ENCODE data around the genes CEP295NL and CANT1.

GRCh38 chr17:78718453-78719190, 63.5 kb downstream of the CYTH1 start:
- RRBS: no CpG with 5 or more reads among the region's 10 CpGs

- RRBS: no CpG with 5 or more reads among the region's 7 CpGs
Observed at GRCh38 chr17:78746144-78746654, 35.9 kb downstream of the CYTH1 start.

DNA sequence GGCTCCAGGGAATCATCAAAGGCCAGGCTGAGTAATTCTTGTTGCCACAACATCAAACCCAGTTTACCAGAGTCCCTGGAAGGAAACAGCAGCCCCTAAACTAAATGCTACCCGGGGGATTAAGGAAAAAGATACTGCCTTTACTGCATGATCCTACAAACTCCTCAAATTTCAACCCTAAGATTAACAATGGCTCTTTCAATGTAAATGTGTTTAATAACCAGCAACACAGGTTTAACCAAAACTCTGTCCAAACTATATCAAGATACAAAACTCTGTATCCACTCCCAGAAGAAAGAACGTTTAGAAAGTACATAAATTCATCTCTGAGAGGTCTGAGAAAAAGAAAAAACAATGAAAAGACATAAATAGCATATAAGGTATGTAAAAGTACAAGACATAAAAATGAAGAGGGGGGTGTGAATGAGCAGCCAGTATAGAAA, 15.6 kb downstream of the CYTH1 start:
- RRBS: no CpG with 5 or more reads among the region's 2 CpGs

GRCh38 chr17:78768889-78769322, 13.2 kb downstream of the CYTH1 start:
- RRBS: no CpG with 5 or more reads among the region's 3 CpGs

GRCh38 chr17:78795924-78796485, 13.9 kb upstream of the CYTH1 start:
- RRBS: no CpG with 5 or more reads among the region's 13 CpGs

DNA sequence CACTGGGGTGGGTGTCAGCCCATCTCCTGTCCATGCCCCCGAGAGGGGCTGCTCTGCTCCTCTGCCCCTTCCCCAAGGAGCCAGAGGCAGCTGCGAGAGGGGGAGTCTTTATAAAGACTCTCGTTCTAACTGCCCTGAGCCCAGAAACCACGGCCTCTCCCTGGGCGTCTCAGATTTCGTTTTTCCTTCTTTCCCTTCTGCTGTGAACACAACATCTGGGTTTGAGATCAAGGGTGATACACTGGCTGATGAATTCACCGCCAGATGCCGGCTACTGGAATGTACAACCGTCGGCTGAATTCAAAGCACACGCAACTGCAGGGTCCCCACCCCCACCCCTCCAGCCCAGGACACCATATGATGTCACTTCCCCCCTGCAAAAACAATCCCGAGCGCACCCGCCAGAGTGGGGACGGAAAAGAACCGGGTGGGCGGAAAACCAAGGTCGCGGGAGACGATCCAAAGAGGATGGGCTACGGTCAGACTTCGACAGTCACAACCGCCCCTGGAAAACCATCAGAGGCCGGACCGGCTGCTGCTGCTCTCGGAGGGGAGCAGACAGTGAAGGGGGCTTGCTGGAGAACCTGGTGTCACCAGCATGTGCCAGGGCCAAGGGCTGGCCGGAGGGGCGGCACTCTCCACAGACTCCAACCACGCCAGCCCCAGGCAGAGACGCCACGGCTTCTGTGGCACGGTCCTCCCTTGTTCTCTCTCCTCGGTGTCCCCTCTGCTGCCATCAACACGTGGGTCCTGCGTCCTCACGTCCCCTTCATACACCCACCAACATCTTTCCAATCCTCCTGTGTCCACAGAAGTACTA, 23.3 kb downstream of the CEP295NL start:
- RRBS: no CpG with 5 or more reads among the region's 36 CpGs

- RRBS: no CpG with 5 or more reads among the region's 6 CpGs
Observed at GRCh38 chr17:78898395-78898693, 4.7 kb downstream of the CEP295NL start.

DNA sequence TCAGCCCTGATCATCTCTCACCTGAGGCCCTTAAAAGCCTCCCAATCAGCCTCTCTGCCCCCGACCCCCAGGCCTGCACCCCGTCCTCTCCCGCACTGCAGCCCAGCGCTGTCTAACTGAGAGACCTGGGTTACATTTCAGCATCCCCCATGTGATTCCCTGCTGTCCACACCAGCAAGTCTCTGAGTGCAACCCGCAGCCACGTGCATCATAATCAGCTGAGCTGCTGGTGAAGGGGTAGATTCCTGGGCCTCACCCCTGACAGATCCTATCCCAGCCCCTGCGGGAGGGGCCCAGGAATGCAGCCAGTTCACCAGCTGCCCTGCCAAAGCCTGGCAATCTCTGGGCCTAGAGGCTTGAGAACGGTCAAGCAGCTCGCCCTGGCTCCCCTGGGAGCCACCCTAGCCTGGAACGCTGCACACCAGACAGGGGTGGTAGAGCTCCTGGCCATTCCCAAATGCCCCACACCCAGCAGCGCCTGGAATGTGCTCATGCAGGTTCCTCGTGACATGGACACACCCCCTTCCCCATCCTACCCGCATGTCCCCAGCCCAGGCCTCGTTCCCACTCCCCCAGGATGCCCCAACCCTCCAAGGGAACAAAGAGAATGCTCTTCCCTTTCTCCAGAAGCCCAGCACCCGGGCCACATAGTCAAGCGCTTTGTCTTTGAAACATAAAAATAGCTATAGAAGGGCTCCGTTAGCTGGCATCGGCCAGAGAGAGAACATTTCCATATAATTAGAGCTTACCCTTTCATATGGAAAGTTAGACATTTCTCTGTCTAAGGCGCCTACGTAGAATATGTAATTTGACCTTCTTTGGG, 3.6 kb downstream of the CEP295NL start:
- RRBS: no CpG with 5 or more reads among the region's 20 CpGs

DNA sequence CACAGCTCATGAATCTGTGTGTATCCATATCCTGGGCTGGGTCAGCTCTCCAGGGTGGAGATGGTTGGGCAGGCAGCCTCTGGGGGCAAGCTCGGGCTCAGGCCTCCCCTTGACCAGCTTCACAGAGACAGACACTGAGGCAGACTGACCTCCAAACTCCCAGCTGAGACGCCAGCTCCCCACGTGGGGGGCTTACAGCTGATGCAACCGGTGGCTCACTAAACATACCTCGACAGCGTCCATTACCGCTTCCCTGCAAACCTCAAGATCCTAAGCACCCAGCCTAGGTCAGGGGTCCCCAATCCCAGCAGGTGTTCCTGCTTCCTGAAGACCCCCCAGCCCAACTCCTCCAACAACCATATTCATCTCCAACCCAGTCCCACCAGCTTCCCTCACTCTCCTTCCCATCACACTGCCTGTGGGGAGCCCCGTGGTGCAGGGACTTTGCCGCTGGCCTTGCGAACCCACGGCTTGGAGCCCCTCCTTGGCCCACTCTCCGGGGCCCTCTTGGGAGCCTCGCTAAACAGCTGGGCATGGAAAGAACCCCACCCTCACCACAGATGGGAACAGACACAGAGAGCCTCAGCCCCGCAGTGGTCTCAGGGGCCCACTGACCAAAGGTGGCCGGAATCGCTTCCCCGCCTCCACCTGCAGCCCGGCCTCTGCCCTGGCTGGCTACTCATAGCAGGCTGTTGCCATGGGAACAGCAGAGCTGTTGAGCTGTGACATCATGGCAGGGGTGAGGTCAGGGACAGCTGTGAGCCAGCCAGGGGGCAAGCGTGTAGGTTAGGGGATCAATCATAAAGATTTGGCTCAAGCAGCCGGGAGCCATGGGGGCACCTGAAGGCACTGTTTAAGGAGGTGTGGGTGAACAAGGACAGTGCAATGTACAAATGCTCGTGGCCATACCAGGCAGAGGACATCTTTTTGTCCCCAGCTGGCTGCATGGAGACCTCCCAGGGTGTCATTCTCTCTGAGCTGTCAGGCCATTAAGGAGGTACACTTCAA, at the start of gene CEP295NL:
Gene CEP295NL (minus strand): TSS at position 683 of the 1,008 bp plus-strand sequence.
- RRBS: no CpG with 5 or more reads among the region's 21 CpGs

DNA sequence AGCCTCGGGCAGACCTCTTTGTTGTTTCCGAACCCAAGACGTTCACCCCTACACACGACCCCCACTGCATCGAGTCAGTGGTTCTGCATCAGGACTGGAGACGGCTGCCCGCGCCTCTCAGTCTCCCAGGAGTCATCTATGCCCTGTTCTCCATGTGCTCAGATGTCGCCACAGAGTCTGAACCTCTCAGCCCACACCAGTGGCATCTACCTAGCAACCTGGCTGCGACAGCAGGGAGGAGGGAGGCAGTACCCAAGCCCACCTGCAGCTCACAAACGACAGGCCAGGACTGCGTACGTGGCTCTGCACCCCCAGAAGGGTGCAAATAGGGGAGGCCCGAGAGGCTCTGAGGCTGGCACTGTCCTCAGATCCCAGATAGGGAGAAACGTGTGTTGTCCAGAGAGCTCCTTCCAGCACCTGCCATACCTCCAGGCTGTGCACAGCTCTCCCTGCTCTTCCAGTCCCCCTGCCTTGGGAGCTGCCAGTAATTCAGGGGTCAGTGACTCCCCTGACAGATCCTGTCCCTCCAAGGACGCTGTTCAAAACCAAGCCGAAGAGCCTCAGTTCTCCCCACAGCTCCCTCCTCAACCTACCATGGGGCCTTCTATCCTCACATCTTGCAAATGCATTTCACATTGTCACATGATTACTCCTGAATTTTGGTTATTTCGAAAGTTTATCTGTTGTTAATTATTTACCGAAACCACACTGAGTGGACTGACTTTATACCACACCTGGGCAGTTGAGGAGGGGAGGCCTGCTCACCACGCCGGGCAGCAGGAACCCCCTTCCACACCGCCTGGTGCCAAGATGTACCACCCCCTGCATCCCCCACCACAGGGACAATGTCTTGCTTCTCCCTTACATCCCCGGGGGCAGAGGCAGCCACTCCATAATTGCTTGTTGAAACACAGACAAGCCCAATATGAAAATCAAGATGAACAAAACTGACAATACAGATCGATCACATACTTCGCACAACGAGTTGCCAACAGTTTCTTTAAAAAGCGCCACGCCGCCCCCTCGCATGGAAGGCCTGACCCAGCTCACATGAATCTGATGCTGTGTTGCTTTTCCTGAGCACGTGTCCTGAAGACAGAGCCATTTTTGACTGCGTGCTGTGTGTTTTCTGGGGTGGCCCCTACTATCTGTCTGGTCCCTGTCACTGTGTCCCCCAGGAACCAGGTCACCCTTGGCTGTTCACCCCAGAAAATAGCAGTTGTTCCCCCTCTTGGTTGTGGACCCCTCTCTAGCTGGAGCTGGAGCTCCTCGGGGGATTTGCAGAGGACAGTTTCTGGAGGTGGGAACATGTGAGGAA, 4.7 kb downstream of the TIMP2 start:
- RRBS: no CpG with 5 or more reads among the region's 33 CpGs

DNA sequence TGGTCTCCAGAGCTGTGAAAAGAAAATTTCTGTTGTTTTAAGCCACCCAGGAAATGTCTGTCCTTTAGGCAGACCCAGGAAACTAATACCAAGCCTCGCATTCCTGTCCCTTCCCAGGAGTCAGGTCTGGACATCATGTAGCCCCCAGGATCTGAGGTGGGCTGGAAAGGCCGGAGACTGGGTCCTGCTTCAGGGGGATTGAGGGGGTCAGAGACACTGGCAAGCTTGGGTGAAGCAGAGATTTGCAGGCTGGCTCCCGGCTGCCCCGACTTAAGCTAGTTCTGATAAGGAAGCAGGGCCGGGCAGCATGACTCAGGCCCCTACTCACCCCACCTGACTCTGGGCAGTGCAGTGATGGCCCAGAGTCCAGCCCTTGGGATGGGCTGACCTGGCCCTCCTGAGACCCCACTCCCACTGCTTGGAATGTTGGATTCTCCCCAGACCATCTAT, 21.3 kb downstream of the LGALS3BP start:
- RRBS: 50% methylated on average over 2 of the region's 5 CpGs

- RRBS: under 1% methylated on average over 26 of the region's 72 CpGs
Observed at GRCh38 chr17:79009237-79010159, at the start of gene CANT1. TSS of gene CANT1 (minus strand) at chr17:79009764.

GRCh38 chr17:79022023-79023134, 1.6 kb upstream of the C1QTNF1 start:
- RRBS: no CpG with 5 or more reads among the region's 16 CpGs

DNA sequence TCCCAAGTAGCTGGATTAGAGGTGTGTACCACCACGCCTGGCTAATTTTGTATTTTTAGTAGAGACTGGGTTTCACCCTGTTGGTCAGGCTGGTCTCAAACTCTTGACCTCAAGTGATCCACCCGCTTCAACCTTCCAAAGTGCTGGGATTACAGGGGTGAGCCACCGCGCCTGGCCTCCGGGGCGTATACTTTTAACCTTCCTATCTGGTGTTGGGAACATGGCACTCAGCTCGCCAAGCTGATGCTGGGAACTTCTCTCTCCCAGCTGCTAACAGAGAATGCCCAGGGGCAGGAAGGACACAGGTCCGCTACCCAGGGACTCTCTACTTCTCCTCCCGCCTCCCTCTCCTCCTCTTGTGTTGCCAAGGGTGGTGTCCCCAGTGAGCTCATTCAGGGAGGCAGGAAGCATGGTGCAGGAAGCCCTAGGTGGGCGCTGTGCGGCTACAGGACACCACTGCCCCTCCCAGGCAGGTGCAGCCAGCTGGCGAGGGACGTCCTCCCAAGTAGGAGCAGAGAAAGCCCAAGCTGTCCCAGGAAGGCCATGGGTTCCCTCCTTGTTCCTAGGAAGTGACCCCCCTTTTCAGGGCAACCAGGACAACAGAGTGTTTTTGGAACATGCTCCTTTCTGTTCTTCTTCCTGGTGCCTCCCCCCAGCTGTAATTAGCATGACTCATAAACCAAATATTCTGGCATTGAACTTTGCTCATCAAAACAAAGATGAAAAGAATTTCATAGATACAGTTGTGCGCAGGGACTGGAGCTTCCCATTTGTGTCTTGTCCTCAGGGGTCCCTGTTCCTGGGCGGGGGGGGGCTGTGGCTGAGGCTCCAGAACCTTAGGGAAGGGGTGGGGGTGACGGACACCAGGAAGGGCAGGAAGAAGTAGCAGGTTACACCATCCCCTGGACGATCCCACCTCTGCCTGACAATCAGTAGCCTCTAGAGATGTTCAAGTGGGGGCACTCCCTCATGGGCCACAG, 2.6 kb downstream of the C1QTNF1 start:
- RRBS: no CpG with 5 or more reads among the region's 17 CpGs

- RRBS: 61% methylated on average over 6 of the region's 23 CpGs
Observed at GRCh38 chr17:79046479-79047156, 22.6 kb downstream of the C1QTNF1 start.

GRCh38 chr17:79340336-79341194, 265.9 kb downstream of the ENGASE start:
- RRBS: no CpG with 5 or more reads among the region's 12 CpGs

DNA sequence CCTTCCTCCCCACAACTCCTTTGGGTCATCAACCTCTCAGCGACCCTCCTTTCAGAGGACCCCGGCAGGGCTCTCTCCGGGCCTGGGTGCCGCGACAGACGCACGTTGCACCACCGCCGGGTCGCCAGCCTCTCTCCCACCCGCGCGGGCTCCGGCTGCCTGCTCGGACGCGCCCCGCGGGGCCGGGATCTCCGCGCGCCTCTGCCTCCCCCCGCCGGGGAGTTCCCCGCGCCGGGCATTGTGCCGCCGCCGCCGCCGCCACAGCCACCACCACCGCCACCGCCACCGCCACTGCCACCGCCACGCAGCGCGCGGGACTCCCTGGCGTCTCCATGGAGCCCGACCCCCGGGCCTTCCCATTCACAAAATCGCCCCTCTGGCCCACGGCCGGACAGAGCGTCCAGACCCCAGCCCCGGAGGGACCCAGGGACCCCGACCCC, 638 bp downstream of the RBFOX3 start:
- RRBS: no CpG with 5 or more reads among the region's 50 CpGs

DNA sequence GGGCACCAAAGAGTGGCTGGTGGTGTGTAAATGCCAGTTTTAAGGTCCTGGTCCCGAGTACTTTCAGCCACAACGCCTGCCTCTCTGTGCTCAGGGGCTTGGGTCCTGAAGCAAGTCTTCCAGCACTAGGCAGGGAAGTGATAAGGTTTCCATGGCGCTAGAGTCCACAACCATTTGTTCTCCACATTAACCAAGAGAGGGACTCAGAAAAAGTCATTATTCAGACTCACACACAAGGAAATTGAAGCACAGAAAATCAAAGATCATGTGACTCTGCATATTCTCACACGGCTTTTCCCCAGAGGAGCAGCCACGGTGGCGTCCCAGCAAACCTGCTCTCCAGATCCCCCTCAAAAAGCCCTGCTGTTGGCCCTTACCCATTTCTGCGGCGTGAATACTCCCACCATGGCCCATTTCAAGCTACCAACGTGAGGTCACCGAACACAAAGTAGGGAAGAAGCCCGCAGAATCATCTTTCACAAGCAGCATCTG, 9.7 kb downstream of the ENPP7 start:
- RRBS: no CpG with 5 or more reads among the region's 11 CpGs

DNA sequence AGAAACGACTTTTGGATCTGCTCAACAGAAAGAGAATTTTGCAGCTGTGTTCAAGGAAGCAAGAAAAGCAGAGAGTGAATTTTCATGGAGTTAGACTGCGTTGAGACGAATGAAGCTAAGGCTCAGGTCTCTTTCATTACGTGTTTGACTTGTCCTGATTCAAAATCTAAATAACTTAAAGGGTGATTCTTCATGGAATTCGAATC, 1.1 kb upstream of the CBX2 start:
- RRBS: no CpG with 5 or more reads among the region's 5 CpGs

- RRBS: no CpG with 5 or more reads among the region's 24 CpGs
Observed at GRCh38 chr17:79798812-79799053, 1.9 kb upstream of the CBX8 start.